Epithelial cell of alveolus of lung (primary cell): ENCODE results near the genes DOC2A, MAPK3, ZNF629 and BCL7C.

GRCh38 chr16:29996718-29997195 lies 716 bp downstream of the INO80E start:
- RAMPAGE, long total RNA, result no peak
- RRBS, result no CpG with 5 or more reads among the region's 9 CpGs

DNA sequence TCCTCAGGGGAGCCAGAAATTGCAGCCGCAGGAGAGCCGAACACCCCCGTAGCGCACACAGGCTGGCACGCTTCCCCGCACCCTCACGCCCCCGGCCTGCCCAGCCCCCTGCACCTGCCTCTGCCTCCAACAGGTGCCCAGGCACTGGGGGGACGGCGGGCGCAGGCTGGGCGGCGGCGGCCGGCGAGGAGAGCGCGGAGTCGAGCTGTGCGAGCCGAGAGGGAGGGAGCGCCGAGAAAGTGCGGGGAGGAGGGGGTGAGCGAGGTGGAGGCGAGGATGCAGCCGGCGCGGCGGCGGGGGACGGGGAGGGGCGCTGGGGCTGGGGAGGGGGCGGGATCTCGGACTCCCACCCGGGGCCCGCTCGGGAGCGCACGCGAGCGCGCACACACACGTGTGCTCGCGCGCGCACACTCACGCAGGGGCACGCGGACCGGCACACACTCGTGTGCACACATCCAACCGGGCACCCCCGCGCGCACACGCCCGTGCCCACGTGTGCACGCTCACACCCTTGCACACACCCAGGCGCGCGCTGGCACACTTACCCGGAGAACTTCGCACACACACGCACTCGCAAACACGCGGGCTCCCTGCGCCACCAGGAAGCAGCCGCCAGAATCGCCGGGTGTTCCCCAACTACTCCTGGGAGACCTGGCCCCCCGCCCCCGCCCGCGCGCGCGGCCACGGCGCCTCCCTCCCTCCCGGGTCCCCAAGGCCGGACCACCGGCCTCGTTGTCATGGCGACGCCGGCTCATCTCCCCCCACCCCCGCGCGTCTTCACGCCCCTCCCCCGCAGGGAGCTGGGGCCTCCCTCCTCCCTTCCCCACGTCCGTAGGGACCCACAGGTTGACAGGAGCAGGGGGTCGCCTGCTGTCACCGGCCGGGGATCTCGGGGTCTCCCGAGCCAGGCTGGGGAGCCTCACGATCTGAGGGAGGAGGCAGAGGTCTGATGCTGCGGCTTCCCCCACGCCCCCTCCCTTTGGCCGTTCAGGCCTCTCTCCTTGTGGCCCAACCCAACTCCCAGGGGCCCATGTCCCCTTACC lies at the start of gene DOC2A:
Gene DOC2A (minus strand): TSS at position 243 of the 1,043 bp plus-strand sequence.
- RAMPAGE, long total RNA, result no peak
- RRBS, result 2% methylated on average over 60 of the region's 106 CpGs

- RAMPAGE, long total RNA, result no peak
- RRBS, result no CpG with 5 or more reads among the region's 6 CpGs
Measured at GRCh38 chr16:30060813-30061694, 4.5 kb upstream of the ALDOA start.

DNA sequence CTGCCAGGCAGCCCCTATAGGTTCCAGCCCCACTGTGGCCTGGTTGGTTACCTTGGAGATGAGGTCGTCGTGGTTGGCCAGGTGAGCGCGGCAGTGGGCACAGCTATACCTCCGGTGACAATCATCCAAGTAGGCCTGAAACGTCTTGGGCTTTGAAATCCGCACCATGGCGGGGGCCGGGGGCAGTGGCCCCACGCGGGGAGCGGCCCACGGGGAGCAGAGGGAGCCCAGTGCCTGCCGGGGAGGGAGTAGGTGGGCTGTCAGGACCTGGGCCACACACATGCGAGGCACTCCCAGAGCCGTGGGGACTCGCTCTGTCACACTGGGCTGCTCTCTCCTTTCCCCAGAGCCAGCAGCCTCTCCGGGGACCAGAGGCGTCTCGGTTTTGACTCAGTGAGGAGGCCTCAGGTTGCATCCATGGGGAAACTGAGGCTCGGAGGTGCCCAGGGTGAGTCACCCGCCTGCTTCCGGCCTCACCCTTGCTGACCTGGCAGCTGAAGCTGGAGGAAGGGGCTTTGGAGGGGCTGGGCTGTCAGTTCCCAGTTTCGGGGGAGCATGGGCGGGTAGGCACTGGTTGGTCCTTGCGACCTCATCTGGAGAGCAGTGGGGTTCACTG lies 704 bp downstream of the YPEL3 start:
- RAMPAGE, long total RNA, result no peak
- RRBS, result 41% methylated on average over 10 of the region's 26 CpGs

GRCh38 chr16:30122449-30123878 lies at the start of gene MAPK3:
Gene MAPK3, minus strand, starts transcription at chr16:30123220.
- RAMPAGE, long total RNA, result start-site peak on the minus strand at chr16:30123068-30123190, 242 and 69 reads in 2 replicates
- RRBS, result 2% methylated on average over 10 of the region's 92 CpGs

- RAMPAGE, long total RNA, result no peak
- RRBS, result no CpG with 5 or more reads among the region's 46 CpGs
Measured at GRCh38 chr16:30186464-30187704, 3.5 kb downstream of the CORO1A start.

GRCh38 chr16:30334270-30334654 lies 20.8 kb downstream of the CD2BP2 start:
- RAMPAGE, long total RNA, result no peak
- RRBS, result no CpG with 5 or more reads among the region's 8 CpGs

DNA sequence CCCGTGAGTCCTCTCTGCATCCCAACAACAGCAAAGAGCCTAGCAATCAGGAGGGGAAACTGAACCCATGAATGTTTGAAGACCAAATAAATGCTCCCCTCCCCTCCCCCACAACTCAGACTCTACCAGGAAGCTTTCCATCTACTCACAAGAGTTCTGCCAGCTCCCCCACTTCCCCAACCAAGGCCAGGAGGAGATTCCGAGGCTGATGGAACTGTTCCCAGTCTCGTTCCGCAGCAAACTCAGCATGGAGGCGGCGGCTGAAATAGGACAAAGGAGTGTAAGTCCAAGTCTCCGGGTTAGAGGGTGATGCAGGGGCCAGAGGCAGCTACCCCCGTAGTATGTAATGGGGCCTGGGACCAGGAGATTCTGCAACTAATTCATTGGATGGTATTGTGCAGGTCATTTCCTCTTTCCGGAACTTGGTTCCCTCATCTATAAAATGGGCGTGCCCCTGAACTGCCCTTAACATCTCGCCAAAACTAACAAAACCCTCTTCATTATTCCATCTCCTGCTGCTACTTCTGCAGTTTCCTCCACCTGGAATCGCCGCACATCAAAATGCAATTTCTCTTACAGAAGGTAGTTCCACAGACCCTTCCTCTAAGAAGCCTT lies 815 bp downstream of the DCTPP1 start:
- RAMPAGE, long total RNA, result no peak
- RRBS, result no CpG with 5 or more reads among the region's 13 CpGs

- RAMPAGE, long total RNA, result no peak
- RRBS, result 2% methylated on average over 18 of the region's 45 CpGs
Measured at GRCh38 chr16:30527135-30527771, 887 bp upstream of the ZNF768 start.

DNA sequence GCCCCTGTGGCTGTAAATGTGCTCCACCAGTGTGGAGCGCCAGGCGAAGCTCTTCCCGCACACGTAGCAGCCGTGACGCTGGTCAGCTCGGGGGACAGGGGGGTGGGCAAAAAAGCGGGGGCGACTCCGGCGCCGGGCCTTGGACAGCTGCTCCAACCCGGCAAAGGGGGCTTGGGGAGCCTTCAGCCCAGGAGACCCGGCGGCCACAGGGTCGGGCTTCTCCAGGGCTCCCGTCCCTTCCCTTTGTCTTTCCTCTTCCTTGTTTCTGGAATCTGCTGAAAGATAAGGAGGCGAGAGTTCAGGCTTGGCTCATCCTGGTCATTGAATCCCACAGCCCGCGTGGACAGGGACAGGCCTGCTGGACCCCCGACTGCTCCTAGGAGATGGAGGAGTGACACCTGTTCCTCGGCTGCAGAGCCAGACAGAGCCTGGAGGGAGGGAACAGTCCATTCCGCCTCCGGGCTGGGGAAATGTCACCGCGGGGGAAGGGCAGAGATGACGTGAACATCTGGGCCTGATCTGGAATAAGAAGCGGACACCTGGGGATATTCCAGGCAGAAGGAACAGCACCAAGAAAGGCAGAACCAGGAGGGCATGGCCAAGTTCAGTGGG lies 1.7 kb downstream of the ZNF747 start:
- RAMPAGE, long total RNA, result no peak
- RRBS, result no CpG with 5 or more reads among the region's 28 CpGs

- RAMPAGE, long total RNA, result no peak
- RRBS, result no CpG with 5 or more reads among the region's 14 CpGs
Measured at GRCh38 chr16:30570597-30571313, 759 bp downstream of the ZNF688 start.

DNA sequence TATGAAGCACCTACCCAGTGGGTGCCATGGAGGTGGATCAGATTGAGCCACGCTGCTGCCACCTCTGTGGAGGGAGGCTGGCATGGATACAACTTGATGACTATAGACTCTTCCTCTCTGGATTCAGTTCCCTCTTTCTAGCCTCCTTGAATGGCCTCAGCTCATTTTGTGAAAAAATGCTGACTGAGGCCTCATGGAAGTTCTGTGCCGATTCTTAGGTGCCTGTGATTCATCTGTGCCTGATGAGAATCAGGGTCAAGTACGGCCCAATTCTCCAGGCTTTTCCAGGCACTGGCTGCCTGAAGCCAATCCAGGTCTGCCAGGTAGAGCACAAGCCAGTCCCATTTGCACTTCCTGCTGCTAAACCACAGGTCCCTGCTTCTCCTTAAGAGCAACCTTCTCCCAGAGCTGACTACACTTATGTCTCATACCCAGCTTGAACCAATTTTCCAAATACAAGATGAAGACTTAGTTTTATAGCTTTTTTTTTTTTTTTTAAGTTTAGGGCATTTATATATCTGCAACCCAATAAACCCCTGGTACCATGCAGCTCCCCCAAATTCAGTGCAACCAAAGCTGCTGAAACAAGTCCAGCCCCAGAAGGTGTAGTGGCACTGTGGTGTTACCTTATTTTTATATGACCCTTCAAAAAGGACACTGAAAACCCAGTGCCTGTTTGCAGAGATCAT lies 7.2 kb downstream of the ZNF689 start:
- RAMPAGE, long total RNA, result no peak
- RRBS, result no CpG with 5 or more reads among the region's 3 CpGs

DNA sequence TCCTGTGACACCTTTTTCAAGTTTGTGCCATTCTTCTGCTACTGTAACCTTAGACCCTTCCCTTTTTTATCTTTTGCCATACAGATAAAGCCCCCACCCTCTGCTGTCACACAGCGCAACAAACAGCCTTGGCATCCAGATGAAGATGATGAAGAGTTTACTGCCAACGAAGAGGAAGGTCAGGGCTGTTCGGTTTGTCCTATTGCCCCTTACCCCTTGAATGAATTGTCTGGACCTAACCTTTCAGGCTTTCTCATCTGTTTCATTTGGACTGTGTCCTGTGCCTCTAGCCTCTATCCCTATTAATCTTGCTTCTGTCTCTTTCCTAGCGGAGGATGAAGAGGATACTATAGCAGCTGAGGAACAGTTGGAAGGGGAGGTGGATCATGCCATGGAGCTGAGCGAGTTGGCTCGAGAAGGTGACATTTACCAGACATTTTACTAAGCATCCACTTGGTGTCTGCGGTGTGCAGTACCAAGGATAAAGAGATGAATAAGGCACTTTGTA lies 11.8 kb downstream of the SRCAP start:
- RAMPAGE, long total RNA, result no peak
- RRBS, result no CpG with 5 or more reads among the region's 7 CpGs

GRCh38 chr16:30765945-30766759 lies 4.0 kb downstream of the RNF40 start:
- RAMPAGE, long total RNA, result no peak
- RRBS, result no CpG with 5 or more reads among the region's 24 CpGs

- RAMPAGE, long total RNA, result no peak
- RRBS, result no CpG with 5 or more reads among the region's 7 CpGs
Measured at GRCh38 chr16:30777133-30778113, 9.6 kb downstream of the ZNF629 start.

GRCh38 chr16:30778114-30778645 lies 8.8 kb downstream of the ZNF629 start:
- RAMPAGE, long total RNA, result no peak
- RRBS, result no CpG with 5 or more reads among the region's 6 CpGs

DNA sequence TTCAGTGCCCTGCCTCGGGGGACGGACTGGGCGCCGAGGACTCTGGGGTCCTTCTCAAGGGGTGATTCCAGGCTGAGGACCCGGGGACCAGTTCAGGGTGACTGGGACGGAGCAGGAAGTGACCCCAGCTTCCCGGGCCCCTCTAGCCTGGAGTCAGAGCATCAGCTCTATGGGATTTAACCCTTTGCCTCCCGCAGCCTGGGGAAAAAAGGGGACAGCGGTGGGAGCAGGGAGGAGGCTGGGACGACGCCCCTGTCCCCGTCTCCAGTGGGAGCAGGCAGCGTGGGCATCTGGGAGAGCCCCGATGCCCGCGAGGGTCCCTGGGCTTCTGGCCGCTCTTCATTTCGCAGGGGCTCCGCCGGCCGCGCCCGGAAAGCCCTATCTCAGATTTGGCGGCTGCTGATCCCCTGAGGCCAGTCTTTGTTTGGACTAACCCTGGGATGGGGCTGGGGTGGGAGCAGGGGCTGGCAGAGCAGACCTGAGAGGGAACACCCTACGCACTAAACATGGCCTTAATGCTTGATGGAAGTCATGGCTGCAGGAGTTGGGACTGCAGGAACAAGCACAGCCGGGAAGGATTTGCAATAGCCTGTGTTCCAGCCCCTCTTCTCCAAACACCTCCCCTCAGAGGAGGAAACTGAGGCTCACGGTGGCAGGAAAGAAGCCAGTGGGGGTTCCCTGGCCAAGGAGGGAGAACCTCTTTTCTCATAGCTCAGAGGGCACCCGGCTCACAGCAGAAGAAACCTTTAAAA lies at the start of gene ZNF629:
Gene ZNF629 (minus strand): TSS at position 120 of the 752 bp plus-strand sequence.
- RAMPAGE, long total RNA, result no peak
- RRBS, result 3% methylated on average over 3 of the region's 28 CpGs

DNA sequence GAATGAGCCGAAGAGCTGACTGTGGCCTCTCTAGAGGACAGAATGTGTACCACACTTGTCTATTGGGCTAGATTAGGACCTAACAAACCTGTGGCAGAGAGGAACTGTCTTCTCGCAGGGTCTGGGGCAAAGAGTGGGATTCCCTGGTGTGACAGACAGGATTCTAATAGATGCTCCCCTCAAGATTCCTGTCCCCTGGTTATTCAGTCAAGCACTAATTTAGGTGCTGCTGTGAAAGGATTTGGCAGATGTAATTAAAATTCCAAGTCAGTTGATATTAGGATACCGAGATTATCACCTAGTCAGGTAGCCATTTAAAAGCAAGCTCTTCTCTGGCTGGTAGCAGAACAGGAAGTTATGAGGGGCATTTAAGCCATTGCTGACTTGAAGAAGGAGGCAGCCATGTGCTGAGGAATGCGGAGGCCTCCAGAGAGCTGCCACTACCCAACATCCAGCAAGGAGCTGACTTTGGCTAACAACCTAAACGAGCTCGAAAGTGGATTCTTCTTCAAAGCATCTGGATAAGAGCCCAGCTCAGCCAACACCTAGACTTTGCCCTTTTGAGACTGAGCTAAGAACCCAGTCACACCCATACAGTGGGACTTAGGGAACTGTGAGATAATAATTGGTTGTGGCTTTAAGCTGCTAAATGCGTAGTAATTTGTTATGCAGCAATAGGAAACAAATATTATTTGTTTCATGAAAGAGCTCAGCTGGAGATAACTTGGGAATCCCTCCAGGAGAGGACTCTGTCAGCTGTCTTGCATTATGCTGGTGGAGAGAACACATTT lies 52.4 kb upstream of the ZNF629 start:
- RAMPAGE, long total RNA, result no peak
- RRBS, result no CpG with 5 or more reads among the region's 7 CpGs

DNA sequence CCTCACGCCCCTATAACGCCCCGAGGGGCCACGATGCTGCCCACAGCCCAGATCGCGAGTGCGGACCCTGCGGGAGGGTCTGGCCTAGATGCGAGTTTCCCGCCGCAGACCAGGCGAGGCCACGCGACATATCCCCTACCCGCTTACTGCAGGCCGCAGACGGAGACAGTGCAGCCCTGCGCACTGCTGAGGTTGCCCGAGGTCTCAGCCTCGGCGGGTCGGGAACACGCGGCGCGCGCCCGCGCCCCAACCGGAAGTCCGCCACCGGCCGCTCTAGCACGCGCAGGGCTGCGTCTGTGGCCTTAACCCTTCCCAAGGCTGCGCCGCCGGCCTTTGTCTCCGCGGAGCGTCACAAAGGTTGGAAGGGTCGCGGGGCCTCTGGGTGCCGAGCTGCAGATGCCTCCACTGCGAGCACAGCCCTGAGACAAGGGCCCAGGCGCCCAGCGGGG lies 18.7 kb downstream of the BCL7C start:
- RAMPAGE, long total RNA, result start-site peak on the plus strand centred at position 312 of the sequence, 62 bp wide, 26 and 13 reads in 2 replicates
- RRBS, result 2% methylated on average over 8 of the region's 48 CpGs

DNA sequence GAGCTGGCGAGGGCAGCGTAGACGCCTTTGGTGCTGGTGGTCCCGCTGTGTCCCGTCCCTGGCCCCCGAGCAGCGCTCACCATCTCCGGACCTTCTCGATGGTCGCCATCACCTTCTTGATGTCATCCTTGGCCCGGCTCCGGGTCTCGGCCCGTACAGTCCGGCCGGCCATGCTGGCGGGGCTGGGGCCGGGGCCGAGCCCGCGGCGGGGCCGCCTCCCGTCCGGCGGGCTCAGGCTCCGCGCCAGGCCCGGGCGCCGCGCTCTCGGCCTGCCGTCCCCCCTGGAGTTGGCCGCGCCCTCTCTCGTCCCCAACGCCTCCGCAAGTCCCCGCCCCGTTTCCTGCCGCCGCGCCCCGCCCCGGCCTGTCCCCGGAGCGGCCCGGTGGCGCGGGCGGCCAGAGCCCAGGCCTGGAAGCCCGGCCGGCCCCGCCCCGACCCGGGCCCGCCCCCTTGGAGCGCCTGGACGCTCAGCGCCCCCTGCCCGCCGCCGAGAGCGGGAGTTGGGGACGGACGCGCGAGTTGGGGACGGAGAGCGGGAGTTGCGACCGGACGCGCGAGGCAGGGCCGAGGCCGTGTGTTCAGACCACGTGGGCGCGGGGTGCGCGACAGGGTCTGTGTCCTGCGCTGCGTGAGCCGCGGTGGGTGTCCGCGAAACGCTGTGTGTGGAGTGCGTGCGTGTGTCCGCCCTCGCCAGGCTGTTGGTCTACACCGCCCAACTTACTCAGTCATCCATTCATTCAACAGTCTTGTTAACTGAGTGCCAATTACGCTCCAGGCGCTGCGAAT lies at the start of gene BCL7C:
Gene BCL7C (minus strand): TSS at position 305 of the 786 bp plus-strand sequence.
- RAMPAGE, long total RNA, result start-site peak on the plus strand centred at position 528 of the sequence, 163 bp wide, 26 and 21 reads in 2 replicates
- RRBS, result 2% methylated on average over 12 of the region's 98 CpGs